Left lung (tissue), 1 donor: ENCODE data around the genes CARNMT1, NMRK1 and PRUNE2.

DNA sequence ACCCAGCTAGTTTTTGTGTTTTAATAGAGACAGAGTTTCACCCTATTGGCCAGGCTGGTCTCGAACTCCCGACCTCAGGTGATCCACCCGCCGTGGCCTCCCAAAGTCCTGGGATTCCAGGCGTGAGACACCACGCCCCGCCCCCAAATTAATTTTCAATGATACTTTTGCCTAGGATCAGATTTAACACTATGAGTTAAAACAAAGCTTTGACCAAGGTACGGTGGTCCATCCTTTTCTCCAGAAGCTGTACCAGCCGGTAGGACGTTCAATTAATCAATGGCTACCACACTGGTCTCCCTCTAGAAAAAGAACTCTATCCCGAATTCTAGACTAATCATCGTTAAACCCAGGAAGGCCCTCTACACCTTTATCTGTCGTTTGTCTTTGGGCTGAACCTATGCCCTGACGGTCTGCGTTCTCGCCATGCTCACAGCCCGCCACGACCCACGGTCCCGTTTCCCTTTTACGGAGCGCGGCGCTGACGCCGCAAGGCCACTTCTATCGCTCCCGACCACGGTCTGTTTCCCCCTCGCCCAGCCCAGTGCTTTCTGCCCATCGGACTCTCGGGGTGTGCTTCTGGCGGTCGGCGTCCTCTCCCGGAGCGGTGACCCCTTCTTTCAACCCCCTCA, 1.1 kb downstream of the C9orf40 start:
- PRO-cap: bidirectional peak, plus-strand start at position 469 of the sequence, minus-strand start at position 342 of the sequence

DNA sequence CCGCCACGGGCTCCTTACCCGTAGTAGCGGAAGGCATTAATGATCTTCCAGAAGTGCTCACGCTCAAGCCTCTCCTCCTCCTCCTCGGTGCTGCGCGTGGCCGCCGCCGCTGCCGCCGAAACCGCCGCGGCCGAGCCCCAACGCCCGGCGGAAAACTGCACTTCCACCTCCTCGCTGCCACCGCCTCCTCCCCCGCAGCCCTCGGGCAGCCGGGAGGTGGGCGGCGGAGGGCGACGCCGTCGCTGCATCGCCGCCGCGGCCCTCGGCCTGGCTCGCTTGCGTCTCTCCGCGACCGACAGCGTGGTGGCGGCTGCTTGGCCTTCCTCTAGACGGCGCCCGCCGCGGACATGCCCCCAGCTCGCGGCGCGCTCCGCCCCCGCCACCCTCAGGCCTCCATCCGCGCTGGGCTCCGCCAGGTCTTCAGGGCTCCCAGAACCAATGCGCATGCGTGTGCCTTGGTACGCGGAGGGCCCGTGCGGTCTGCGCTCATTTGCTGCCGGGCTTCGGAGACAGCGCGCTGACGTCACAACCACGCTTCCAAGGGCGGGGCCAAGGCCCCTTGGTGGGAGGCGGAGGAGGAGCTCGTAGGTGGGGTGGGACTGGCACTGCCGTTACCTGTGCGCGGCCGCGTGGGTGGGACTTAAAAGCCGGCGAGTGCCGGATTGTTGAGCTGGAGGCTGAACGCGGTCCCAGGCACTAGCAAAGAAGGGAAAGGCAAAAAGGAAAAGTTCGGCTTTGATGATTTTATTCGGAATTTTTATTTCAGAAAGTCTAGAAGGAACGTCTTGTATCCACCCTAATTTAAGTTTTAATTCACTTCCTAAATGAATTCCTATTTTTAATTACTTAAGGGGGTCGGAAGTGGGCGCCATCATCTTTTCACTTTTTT, at the start of gene CARNMT1:
Gene CARNMT1 (minus strand): TSS at position 300 of the 889 bp plus-strand sequence.
- PRO-cap: bidirectional peak, plus-strand start at position 646 of the sequence, minus-strand start at position 274 of the sequence

GRCh38 chr9:75053755-75054384, 25.8 kb upstream of the CARNMT1 start:
- PRO-cap: no peak

DNA sequence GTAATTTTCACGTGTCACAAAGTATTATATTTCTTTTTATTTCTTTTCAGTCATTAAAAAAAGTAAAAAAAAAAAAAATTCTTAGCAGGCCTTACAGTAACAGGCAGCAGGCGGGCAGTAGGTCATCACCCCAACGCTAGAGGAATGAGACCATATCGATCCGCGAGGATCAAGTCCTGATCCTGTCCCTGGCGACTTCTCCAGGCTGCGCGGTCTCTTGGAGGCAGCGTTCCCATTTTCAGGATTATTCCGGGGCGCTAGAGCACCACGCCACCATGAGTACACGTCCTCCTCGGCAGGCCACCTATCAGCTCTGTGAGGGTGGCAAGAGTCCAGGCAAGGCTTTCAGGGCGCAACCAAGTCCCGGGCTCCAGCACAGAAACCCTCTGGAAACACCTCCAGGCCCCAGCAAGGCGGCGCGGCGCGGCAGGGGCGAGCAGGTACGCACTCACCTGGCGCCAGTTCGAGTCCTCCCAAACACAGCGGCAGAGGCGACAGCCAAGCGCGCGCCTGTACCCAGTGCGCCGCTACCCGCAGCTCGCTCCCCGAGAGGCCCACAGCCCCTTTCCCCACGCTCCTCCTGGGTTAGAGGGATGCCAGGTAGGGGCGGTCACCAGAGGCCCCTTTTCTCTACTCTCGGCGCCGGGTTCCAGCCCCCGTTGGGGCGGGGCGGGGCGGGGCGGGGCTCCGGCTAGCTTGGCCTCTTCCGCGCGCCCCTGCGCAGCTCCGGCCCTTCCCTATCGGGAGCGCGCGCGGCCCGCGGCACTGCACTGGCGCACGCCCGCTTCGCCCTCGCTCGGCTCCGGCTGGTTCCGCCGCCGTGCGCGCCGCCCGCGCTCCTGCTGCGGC, at the start of gene NMRK1:
Gene NMRK1 (minus strand): TSS at position 600 of the 849 bp plus-strand sequence.
- PRO-cap: bidirectional peak, plus-strand start at position 244 of the sequence, minus-strand start at position 239 of the sequence; bidirectional peak, plus-strand start outside the sequence, minus-strand start at position 567 of the sequence

DNA sequence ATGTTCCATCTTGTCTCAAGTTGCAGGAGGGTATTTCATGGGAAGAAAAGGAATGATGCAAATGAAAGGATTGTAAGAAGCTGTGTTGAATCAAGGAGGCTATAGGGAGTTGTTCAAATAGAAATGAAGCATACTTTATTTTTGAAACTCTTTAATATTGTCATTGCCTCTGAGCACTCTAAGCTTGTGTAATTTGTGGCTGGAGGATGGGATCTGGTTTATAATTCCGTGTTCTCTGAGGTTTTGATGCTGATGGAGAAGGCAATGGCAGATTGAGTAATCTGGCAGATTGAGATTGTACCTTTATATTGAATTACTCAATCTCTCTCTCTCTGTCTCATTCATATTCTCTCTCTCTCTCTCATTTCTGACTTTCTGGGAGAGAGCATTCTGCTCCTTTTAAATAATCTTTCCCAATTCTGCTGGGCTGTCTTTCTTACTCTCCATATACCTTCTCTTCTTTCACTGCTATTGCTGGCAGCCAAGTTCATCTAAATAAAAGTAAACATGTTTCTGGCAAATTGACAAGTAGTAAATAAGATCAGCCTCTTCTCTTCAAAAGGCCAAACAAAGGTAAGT, 288.6 kb downstream of the OSTF1 start:
- PRO-cap: no peak

GRCh38 chr9:76223571-76224378, 170.5 kb downstream of the RFK start:
- PRO-cap: no peak

DNA sequence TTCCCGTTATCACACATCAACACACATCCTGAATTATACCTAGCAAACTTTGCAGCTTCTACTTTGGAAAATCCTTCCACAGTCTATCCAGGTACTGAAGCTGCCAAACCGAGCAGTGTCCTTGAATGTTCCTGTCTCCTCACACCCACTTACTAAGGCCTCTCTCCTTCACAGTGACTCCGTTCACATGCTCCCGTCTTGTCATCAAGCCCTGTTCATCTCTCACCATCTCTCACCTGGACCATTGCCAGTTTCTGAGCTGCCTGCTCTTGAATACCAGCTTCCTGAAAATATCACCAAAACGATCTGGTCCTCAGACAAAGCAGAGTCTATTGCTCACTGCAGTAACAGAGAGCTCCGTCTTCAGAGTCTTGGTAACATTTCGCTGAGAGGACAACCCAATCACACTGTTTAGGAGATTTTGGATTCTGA, 57.4 kb downstream of the GCNT1 start:
- PRO-cap: unidirectional peak, plus-strand start at position 299 of the sequence

GRCh38 chr9:76531276-76531824, 72.4 kb downstream of the GCNT1 start:
- PRO-cap: no peak

- PRO-cap: no peak
These were observed 30.0 kb downstream of the PRUNE2 start for GRCh38 chr9:76875792-76876480.

DNA sequence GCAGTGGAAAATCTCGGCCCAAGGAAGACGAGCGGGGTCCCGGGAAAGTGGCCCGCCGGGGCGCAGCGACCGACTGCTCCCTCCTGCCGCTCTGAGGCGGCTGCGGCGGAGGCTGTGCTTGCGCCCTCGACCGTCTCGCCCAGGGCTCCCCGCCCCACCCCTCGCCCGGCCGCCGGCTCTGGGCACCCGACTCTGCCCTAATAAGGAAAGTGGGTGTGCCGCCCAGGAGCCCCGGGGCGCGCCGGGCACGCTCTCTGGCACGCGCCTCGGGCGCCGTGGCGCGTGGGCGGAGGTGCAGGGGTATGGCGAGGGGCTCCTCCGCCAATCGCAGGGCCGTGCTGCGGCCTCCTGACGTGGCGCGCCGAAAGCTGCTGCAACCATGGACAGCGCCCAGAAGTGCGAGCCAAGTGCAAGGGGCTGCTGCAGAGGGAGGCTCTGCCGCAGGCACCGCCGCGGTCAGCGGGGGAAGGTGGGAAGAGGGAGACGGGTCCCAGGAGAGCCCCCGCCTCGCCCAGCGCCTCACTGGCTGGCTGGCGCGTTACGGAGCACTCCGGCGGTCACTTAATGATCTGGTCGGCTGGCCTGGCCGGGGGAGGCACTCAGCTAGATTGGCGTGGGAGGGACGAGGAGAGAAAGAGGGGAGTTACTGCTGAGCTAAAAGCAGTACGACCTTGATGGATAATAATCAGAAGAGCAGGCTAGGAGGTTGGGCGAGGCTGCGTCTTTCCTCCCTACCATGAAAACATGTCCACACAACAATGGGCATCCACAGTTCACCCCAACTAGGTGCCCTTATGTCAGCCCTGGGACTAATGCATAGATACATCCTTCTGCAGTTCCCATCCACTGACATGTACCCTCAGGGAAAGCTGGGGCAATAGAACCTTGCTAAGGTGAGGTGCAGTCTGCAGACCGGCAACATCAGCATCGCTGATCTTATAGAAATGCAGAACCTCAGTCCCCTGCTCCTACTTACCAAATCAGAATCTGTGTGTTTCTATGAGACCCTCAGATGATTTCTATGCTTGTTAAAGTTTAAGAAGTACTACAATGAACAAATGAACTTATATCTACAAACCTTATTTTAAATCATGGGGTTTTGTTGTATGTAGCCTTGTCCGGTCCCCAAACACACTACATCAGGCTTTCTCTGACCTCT, at the start of gene PRUNE2:
Gene PRUNE2 (minus strand): TSS at position 111 of the 1,159 bp plus-strand sequence.
- PRO-cap: bidirectional peak, plus-strand start at position 415 of the sequence, minus-strand start at position 102 of the sequence

- PRO-cap: no peak
These were observed 50.5 kb upstream of the PRUNE2 start for GRCh38 chr9:76956178-76957018.

GRCh38 chr9:77707922-77708121, 59.7 kb upstream of the GNA14 start:
- PRO-cap: no peak

DNA sequence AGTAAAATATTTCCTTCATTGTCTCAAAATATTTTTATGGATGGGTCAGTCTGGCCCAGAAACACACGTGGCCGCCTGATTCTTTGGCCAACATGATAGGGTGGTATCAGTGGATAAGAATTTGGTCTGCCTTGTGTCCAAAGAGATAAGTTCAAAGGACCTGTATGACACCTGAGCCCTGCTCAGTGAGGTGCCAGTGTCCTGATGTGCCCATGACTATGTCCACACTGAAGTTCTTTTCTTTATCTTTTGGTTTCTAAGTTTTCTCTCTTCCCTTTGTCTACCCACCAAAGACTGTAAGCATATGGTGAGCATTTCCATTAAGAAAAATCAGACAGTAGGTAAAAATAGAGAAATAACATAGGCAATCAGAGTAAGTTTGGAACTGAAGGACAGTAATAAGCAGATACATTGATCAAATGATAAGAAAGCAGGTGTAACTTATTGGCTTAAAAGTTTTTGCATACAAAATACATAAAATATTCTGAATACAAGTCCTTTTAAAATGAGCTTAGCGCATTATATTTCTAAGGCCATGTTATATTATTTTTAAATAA, 92.0 kb upstream of the GNA14 start:
- PRO-cap: no peak

DNA sequence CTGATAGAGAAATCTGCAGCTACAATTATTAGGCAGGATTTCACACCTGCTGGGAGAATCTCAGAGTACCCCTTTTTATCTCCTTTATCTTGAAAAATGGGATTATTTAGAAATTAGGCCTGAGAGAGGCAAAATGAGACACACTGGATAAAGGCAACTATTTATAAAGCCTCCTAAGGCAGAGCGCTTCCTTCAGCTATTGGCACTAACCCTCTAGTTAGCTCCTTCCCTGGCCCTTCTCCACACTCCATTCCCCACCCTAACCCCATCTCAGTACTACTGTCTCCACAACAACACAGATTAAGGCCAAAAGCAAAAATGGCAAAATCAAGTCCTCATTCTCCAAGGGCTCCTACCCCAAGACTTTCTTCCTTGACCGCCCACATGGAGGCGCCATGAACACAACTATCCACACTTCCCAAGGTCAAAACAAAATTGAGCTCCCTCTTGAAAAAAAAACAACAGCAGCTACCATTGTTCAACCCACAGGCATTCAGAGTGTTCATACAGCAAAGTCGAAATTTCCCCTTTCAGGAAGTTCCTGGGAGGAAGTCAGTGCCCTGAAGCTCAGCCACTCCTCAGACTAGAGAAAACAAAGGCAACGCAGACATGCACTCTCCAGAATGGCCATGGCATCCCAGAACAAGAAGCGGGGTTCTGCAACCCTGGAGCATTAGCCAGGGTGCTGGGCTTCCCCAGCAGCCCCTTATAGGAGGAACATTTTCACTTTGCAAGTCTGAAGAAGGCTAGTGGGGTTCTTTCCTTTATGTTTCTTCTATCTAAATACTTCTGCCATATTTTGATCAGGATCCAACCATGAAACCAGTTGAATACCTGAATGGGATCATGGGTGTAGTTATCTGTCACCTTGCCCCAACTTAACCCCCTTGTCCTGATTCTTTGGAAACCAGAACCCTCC, 54.3 kb downstream of the GNAQ start:
- PRO-cap: bidirectional peak, plus-strand start at position 621 of the sequence, minus-strand start at position 367 of the sequence

DNA sequence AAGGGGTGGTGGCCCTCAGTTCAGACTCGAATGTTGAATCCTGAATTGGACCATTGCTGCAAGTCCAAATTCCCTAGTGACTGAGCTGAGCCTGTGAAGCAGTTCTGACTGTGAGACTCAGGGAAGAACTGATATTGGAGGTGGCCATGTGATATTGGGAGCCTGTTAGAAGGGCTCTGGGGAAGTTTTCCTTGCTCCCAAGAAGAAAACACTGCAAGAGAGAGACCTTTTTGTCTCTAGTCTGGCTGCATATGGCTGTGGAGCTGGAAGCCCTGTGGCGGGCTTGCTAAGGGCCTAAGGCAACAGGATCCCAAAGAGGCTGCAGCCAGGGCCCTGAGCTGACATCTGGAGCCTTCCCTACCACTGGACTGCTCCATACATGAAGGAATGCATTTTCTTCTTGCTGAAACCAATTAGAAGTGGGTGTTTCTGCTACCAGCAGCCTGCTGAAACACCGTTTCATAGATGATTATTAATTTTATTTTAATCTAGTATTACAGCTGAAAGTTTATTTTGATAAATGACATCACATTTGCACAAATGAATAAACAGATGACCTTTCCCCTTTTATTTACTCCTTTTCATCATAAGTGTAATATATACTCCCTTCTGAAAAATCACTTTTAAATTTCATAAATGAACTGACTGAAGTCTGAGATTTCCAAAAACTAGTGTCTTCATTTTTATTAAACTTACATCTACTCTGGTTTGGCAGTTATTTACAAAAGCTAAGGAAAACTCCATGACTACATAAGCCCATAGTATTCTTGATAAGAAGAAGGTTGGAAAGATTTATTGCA, 42.1 kb downstream of the GNAQ start:
- PRO-cap: no peak

DNA sequence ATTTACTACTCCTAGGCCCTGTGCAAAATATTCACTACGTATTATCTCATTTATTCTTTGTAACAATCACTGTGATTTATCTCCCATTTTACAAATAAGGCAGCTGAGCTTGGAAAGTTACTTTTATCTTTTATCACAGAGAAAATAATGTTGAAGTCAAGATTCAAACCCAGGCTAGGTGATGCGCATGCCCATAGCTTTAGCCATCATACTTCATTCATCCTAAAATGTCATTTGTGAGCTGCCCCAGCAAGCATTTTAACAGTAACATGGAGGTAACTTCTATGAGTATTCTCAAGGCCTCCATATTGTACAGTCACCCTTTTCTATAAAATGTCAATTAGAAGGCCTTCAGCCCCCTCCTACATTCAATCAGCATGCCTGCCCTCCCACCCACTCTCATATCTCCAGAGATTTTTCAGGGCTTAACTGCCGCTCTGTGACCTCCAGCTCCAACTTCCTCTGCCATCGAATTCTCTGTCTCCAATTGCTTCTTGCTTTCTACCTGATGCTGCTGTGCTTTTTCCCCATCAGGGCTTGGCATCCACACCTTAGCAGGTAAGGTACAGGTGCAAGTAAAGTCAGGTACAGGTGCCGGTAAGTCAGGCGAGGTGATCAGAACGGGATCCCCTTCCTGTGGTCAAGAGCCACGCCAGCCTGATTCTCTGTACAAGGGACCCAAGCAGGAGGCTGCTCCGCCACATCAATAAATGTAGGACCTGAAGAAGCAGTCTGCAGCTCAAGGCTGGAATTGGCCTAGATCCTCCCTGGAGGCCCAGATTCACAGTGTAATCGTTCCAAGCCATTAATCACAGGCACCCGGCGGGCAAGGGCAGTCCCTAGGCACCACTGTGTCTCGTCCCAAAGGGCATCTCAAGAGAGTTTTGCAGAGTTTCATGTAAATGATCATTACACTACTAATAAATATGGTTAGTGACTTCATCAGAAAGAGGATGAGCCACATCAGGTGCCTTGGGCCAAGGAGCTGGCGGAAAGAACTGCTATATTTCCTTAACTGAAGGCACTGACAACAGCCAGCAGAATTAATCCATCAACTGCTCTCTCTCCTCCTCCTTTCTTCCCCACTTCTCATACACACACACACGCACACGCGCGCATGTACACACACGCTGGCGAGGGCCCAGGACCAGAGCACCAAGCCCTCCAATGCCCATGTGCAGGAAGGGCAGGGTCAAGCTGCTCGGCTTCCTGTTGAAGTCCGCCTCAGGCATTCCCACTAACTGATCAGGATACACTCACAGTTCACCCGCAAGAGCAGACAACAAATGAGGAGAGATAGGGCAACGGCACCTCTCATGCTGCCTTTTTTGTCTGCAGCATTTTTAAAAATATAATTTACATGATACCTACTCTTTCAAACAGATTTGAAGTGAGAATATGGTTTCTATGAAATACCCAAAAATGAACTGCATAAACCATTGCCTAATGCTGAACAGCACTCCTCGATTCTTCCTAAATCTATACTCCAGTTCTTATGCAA, 34.1 kb downstream of the GNAQ start:
- PRO-cap: no peak

DNA sequence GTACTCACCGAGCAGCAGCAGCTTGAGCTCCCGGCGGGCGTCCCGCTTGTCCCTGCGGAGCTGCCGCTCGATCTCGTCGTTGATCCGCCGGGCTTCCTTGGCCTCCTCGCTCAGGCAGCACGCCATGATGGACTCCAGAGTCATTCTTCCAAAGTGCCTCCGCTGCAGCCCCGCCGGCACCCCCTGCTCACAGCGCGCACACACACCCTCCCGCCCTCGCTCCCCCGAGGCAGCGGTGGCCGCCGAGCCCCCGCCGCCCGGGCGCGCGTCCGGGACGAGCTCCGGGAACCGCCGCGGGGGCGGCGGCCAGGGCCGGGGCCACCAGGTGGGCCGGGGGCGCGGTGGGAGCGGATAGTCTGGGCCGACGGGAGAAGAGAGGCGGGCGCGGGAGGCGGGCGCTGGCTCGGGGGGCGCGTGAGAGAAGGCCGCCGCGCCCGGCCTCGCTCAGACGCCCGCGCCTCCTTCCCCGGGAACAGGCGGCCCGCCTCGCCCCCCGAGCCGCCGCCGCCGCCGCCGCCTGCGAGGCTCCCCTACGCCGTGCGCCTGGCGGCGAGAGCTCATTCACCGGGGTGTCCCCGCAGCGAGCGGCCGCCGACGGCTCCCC, 417 bp downstream of the GNAQ start:
- PRO-cap: no peak

- PRO-cap: no peak
These were observed 3.4 kb downstream of the PSAT1 start for GRCh38 chr9:78300265-78300730.

DNA sequence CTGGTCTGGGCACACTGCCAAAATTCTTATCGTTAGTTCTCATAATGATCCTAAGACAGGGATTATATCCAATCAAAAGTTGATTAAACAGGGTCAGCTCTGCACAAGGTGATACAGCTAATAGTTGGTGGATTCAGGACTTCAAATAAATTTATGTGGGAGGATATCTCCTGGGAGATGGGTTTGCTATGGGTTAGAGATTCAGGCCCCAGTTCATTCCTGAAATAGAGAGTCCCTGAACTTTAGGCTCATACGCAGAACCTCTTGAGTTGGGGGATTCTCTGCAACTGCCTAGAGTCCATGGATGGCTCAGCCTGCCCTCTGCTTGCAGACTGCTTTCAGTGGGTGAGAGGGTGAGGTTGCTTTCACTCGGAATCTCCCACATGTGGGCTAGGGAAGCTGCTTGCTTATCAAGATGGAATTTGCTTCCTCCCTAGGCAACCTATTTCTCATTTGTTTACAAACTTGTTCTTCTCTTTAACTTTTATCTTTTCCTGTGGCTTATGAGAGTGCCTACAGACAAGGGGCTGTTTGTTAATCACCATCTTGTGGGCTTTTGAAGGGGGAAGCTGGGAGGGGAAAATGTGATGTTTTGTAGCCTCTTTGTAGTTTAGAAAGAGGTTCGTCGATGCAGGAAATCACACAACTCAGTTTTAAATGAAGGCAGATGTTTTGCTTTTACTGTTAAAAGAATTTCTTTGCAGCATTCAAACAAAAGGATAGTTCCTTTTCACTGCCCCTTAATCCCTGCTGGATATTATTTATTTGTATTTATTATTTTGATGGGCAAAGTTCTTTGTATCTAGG, 10.0 kb downstream of the TLE4 start:
- PRO-cap: no peak

DNA sequence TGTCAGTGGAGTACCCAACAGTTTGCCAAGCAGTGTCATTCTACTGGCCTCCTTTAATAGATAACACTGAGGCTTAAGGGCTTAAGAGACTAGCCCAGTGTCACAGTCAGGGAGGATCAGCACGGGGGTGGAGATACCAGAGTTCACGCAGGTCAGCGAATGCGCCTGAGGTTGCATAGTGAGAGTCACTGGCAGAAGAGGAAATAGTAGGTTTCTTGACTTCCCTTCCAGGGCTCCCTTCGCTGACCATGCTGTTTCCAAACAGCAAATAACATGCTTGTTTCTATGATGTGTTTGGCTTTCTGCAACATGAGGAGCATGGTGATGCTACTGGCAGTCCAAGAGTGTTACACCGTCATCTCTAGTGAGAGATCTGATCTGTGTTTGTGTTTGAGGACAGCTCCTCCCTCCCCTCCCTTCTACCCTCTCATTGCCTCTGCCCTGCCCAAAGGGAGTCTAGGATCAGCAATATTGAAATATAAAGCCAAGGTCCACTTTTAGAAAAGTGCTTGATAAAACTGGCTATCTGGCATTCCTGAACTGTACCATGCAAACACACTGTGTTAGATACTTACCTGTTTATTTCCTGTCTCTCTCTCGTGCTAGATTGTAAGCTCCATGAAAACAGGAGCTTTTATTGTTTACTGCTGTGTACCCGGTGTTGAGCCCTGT, 12.3 kb downstream of the TLE4 start:
- PRO-cap: no peak